NCI-H460 (cell line): ENCODE data around the genes NSUN2 and TAS2R1.

GRCh38 chr5:6596241-6596961 lies 36.4 kb downstream of the NSUN2 start:
RAMPAGE:
- cytosol, long total RNA = no peak
- long total RNA = no peak
- nucleus, long total RNA = no peak

DNA sequence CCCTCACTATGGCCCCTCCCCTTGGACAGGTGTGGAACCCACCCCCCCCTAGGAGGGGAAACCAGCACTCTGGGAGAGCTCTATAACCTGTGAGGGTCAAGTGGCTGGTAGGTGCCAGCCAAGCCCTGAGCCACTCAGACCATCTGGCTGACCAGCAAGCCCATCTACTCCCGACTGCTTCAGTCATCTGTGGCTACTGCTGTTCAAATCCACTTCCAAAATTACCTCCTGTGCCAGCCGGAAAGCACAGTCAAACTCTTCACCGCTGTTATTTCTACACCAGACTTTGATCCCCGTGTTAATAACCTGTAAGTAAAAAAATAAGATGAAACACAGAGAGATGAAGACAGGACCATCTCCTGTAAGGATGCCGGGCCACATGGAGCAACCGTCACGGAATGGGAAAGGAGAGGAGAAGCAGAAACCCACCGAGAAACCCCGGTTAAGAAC lies 28.4 kb downstream of the NSUN2 start:
RAMPAGE:
- cytosol, long total RNA = no peak
- long total RNA = no peak
- nucleus, long total RNA = no peak

RAMPAGE:
- cytosol, long total RNA = no peak
- long total RNA = no peak
- nucleus, long total RNA = no peak
These were observed 25.7 kb downstream of the NSUN2 start for GRCh38 chr5:6607108-6607606.

DNA sequence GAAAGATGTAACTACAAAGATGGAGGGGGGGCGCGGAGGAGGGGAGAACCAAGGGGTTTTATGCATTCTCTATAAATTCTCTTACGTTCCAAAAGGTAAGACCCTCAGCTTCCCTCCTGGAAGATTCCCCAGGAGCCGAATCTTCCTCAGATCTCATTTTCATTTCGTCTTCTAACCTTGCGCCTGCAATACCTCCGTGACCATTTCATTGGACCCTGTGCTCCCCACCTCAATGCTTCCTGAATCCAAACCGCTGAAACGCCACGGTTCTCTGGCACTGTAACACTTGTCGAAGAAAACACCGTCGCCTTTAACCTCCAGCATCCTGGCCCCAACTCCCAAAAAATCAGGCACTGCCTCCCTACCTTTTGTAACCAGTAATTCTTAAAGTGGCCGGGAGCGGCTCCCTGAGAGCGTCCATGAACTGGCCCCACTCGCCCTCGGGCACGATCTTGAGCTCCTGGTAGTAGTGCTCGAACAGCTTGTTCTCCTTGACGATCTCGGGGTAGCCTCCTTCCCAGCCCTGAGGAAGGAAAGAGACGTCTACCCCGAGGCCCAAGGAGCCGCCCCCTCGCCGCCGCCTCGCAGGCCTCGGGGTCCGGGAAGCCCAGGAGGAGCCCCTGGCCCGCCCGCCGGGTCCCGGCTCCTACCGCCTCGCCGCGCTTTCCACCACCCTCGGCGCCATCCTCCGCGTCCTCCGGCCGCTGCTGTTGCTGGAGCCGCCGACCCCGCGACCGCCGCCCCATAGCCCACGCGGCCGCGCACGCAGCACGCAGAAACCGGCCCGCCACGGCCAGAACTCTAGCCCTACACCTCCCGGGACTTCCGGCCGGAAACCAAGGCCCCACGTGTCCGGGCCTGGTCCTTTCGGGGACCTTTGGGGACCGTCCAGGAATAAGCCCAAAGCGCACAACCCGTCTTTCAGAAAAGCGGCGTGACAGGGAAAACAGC lies at the start of gene NSUN2:
TSS of gene NSUN2 (minus strand) at position 811 of the 951 bp plus-strand sequence.
RAMPAGE:
- cytosol, long total RNA = start-site peak on the minus strand centred at position 798 of the sequence, 48 bp wide, 1,244 and 473 reads in 2 replicates
- long total RNA = start-site peak on the minus strand centred at position 813 of the sequence, 57 bp wide, 461 and 972 reads in 2 replicates
- nucleus, long total RNA = start-site peak on the minus strand centred at position 794 of the sequence, 67 bp wide, 766 and 99 reads in 2 replicates

RAMPAGE:
- cytosol, long total RNA = no peak
- long total RNA = no peak
- nucleus, long total RNA = no peak
These were observed 1.7 kb downstream of the SRD5A1 start for GRCh38 chr5:6634932-6635407.

RAMPAGE:
- cytosol, long total RNA = no peak
- long total RNA = no peak
- nucleus, long total RNA = no peak
These were observed 1.6 kb downstream of the TENT4A start for GRCh38 chr5:6714850-6715291.

DNA sequence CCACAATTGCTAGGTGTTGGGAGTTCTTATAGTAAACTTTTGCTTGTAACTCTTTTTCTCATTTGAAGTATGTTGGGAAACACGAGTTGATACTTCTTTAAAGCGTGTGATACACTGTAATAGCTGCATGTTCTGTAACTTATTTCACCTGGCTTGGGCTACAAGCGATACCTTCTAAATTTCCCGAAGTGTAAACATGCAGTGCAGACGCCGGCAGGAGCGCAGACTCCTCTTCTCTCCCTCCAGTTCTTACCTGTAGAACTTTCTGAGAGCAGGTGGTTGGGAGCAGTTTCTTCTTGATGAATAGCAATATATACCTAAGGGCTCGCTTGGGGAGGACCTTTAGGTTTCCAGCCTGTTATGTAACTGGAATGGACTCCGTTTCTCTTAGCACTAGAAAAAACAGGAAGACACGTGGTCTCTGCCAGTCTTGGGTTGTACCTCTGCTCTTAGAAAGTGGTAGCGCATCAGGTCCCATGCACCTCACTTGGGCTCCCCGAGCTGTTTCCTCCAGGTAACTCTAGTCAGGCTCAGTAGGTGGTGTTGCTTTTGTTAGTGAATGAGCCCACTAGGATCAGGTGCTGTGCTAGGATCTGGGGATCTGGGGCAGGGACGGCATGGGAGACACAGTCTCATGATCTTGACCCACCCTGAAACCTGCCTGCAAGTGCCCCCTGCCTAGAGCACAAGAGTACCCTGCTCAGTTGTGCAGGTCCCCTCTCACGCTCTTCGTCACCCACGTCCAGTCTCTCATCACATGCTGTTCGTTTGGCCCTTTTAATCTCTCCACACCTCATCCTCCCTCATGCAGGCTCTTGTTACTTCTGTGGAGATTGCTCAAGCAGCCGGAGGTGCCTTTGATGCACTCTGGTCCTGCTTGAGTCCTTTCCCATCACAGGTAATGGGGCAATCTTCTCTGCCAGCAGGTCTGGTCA lies 2.7 kb downstream of the TENT4A start:
RAMPAGE:
- cytosol, long total RNA = no peak
- long total RNA = no peak
- nucleus, long total RNA = no peak

RAMPAGE:
- cytosol, long total RNA = no peak
- long total RNA = no peak
- nucleus, long total RNA = no peak
These were observed 24.2 kb downstream of the TENT4A start for GRCh38 chr5:6737431-6737885.

RAMPAGE:
- cytosol, long total RNA = no peak
- long total RNA = no peak
- nucleus, long total RNA = no peak
These were observed 89.5 kb upstream of the ADCY2 start for GRCh38 chr5:7306440-7306900.

RAMPAGE:
- cytosol, long total RNA = no peak
- long total RNA = no peak
- nucleus, long total RNA = no peak
These were observed 1.2 kb downstream of the ADCY2 start for GRCh38 chr5:7397024-7397590.

DNA sequence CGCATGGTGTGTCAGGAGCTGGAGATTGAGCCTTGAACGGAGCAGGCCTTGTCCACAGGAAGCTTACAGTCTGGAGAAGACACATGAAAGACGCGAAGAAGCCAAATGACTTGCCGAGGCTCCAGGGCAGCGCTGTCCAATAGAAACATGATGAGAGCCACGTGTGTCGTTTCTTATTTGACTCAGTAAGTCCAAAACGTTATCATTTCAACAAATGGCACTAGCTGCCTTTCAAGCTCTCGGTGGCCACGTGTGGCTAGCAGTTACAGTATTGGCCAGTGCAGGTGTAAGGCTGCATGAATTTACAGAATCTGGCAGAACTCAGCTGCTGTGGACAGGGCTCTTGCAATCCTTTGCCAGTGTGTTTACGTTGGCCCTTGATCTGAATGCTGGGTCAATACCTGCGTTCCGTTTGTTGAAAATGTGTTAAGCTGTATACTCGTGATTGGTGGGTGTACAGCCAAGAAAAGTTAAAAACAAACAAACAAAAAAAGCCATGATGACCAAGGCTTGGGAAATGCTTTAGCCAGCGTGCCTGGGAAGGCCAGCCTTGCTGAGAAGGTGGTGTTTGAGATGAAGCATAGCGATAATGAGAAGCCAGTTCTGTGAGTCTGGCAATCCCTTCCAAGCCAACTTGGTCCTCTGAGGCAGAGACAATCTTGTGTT lies 601 bp upstream of the CFAP90 start:
RAMPAGE:
- cytosol, long total RNA = no peak
- long total RNA = no peak
- nucleus, long total RNA = no peak

GRCh38 chr5:8784128-8784623 lies 761.7 kb downstream of the SEMA5A start:
RAMPAGE:
- cytosol, long total RNA = no peak
- long total RNA = no peak
- nucleus, long total RNA = no peak

RAMPAGE:
- cytosol, long total RNA = no peak
- long total RNA = no peak
- nucleus, long total RNA = no peak
These were observed at the start of gene TAS2R1 for GRCh38 chr5:9630258-9630773. TAS2R1 (minus strand) TSS chr5:9630351.

GRCh38 chr5:9720731-9721214 lies 90.6 kb upstream of the TAS2R1 start:
RAMPAGE:
- cytosol, long total RNA = no peak
- long total RNA = no peak
- nucleus, long total RNA = no peak

RAMPAGE:
- cytosol, long total RNA = no peak
- long total RNA = no peak
- nucleus, long total RNA = no peak
These were observed 20.2 kb upstream of the MARCHF6 start for GRCh38 chr5:10332888-10334174.

GRCh38 chr5:10564471-10564604 lies 468 bp downstream of the ANKRD33B start:
RAMPAGE:
- cytosol, long total RNA = no peak
- long total RNA = no peak
- nucleus, long total RNA = no peak

RAMPAGE:
- cytosol, long total RNA = no peak
- long total RNA = no peak
- nucleus, long total RNA = no peak
These were observed 31.9 kb downstream of the ANKRD33B start for GRCh38 chr5:10595833-10596137.

DNA sequence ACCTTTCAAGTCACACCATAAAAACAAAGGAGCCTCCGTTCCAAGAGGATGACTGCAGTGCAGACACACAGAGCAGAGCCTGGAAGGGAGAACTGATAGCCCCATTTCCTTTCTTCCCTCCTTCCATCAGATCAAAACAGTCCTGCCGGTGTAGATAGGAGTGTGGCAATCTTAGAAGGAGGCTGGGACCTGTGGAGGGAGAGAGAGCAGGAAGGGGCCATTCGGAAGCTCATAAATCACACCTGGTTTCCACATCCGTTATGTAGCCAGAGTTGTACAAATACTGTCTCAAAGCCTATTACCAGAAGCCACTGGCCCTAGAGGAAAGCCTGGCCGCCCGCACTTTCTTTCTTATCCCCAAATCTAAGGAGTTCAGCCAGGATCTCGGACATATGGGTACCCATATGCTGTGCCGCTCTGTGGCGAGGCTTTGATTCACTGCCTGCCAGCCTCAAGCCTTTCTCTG lies 26.9 kb downstream of the DAP start:
RAMPAGE:
- cytosol, long total RNA = no peak
- long total RNA = no peak
- nucleus, long total RNA = no peak

GRCh38 chr5:10743397-10744029 lies 17.5 kb downstream of the DAP start:
RAMPAGE:
- cytosol, long total RNA = no peak
- long total RNA = no peak
- nucleus, long total RNA = no peak

DNA sequence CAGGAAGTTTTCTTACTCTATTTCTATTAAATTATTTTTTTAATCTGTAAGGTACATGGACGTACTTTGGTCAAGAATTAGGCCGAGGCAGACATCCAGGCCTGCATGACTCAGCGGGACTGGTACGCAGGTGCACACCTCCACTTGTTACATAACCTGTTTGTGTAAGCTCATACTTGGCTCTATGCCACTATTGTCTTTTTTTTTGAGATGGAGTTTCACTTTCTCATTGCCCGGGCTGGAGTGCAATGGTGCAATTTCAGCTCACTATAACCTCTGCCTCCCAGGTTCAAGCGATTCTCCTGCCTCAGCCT lies 201.0 kb upstream of the DAP start:
RAMPAGE:
- cytosol, long total RNA = no peak
- long total RNA = no peak
- nucleus, long total RNA = no peak